ENCODE data around the genes SUFU and CNNM2.

GRCh38 chr10:102503419-102504627 lies at the start of gene SUFU:
Gene SUFU, plus strand, starts transcription at chr10:102503972.
- PRO-cap: unidirectional peak, plus-strand start at chr10:102503972
- RAMPAGE, long total RNA, 2 experiments: no peak in any of the 2 experiments

DNA sequence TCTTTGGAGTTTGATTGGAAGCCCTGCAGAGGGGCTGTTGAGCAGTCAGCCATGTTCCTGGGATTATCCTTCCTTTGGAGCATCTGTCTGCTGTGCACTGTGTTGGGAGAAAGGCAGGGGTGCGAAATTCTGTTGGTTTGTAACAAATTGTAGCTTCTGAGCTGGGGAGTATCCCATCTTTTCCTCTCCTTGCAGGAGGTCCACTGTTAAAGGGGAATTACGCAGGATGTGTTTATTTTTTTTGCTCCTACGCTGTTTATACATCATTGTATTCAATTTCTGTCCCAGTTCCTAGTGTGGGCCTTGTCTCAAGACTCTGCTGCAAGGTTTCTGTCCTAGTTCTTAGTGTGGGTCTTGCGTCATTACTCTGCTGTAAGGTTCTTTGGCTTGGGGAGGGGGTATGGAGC lies 64.2 kb upstream of the TRIM8 start:
- PRO-cap: no peak
- RAMPAGE, long total RNA, 2 experiments: no peak in any of the 2 experiments

- PRO-cap: bidirectional peak, plus-strand start at chr10:102657334, minus-strand start at chr10:102657228
- RAMPAGE, long total RNA, 2 experiments: no peak in any of the 2 experiments
Observed at GRCh38 chr10:102656572-102657656, 12.6 kb downstream of the TRIM8 start.

GRCh38 chr10:102661093-102661839 lies 17.0 kb downstream of the TRIM8 start:
- PRO-cap: bidirectional peak, plus-strand start at chr10:102661350, minus-strand start at chr10:102661255
- RAMPAGE, long total RNA, 2 experiments: no peak in any of the 2 experiments

- PRO-cap: no peak
- RAMPAGE, long total RNA, 2 experiments: no peak in any of the 2 experiments
Observed at GRCh38 chr10:102674640-102674969, 30.3 kb downstream of the TRIM8 start.

- PRO-cap: bidirectional peak, plus-strand start at chr10:102679273, minus-strand start at chr10:102679120
- RAMPAGE, long total RNA, 2 experiments: no peak in any of the 2 experiments
Observed at GRCh38 chr10:102678737-102679478, 34.6 kb downstream of the TRIM8 start.

DNA sequence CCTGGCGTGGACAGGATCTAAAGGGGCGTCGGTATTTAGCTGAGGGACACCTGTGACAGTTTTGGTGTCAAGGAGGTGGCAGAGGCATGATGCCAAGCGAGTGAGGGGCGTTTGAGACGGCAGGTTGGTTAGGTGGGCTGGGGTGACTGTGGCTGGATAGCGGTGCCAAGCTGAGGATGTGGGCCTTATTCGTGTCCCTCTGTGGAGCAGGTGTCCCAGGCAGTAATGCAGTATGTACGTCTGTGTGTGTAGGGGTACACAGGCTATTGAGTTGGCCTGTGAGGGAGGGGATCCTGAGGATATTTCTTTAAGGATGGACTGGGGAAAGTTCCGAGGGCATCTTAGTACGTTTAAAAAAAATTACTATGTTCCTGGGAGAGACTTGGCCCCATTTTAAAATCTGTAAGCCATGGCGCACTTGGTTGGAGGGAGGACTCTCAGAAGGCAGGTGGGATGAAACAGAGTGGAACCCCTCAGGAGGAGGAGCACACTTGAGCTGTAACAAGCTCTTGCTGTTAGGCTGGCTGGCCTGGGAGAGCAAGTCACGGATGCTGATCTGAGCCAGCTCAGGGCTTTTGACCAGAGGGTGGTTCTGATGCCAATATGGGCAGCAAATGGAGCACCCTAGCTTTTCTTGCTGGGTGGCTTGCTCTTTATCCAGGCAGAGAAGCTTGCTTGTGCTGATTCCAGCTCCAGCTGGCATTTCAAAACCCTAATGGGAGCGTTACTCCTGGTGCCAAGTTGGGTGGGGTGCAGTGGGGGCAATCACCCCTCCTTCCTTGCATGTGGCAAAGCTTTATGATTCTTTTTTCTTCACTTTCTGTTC lies 727 bp downstream of the WBP1L start:
- PRO-cap: no peak
- RAMPAGE, long total RNA, 2 experiments: no peak in any of the 2 experiments

DNA sequence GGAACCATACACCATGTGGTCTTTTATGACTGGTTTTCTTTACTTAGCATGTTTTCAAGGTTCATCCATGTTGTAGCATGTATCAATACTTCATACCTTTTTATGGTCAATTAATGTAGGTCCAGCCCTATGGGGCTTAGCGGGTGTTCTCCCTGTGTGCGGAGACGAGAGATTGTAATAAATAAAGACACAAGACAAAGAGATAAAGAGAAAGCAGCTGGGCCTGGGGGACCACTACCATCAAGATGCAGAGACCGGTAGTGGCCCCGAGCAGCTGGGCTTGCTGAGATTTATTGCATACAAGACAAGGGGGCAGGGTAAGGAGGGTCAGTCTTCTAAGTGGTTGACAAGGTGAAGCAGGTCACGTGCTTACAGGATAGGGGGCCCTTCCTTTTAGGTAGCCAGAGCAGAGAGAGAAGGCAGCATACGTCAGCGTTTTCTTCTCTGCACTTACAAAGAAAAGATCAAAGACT lies 14.7 kb downstream of the WBP1L start:
- PRO-cap: no peak
- RAMPAGE, long total RNA, 2 experiments: no peak in any of the 2 experiments

DNA sequence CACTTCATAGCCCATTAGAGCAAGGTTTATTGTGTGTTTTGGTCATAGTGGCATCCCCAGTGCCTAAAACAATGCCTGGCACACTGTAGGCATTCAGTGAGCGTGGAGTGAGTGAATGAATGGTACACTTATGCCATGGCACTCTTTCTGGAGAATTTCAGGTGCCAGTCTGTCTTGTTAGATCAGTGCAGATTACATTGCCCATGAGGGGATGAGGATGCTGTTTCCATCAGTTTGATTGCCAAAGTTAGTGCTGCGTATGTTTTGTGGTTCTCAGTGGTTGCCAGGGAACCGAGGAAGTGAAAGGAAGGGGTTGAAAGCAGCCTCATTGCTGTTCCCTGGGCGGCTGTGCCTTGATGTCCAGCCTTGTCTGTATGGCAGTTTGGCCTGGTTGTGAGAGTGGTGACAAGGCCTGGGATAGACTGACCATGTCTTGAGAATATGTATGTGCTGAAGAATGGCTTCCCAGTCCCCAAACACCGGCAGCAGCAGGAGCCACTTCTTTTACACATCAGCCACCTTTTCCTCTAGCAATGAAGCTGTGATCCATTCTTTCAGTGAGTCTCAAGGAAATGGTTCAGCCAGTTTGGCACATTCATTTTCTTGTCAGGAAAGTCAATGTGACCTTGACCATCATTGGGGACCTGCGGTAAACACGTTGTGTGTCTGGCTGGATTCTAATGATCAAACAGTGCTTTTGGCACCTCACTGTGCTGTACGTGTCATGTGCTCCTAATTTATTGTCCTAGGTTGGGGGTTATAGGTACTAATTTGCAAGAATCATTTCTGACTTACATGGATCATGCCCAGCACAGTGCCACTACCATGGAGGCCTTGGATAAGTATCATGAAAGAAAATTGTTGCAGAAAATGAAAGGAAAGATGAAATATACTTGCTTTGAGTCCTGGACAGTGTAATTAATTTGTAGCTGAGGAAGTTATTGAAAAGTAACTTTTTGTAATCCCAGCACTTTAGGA lies 30.4 kb downstream of the WBP1L start:
- PRO-cap: no peak
- RAMPAGE, long total RNA, 2 experiments: no peak in any of the 2 experiments

DNA sequence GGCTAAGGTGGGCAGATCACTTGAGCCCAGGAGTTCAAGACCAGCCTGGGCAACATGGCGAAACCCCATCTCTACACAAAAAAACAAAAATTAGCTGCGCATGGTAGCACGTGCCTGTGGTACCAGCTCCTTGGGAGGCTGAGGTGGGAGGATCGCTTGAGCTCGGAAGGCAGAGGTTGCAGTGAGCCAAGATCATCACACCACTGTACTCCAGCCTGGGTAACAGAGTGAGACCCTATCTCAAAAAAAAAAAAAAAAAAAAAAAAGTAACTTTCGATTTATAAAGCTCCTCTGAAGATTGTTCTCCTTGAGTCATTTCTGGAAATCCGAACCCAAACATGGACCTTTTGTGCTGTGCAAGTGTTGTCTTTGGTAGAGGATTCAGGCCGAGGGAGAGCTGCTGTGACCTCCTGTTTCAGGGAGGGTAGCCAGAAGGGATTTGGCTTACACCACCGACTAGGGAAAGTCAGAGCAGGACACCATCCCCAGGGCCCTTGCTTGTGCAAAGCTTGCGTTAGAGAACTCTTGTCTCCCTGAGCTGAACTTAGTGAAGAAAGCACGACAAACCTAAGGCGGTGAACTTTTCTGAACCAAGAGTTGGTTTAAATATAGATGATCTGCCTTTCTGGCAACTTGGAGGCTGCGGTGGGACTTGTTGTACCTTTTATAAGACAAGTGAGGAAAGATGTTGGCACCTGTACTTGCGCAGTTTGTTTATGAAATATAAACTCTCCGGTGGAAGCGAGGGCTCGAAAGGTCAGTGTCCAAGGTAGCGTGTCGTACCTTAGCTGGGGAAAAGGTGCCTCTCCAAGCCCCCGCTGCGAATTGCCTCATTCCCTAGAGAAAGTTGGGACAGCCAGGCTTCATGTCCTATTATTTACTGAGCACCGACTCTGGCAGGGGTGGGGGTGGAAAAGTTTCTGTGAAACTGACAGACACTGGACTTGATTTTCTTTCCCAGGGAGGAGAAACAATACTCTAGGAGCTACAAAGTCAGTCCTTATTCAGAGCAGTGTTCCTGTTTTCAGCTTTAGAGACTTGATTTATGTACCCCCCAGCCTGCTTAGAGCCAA lies 31.5 kb downstream of the WBP1L start:
- PRO-cap: no peak
- RAMPAGE, long total RNA, 2 experiments: no peak in any of the 2 experiments

DNA sequence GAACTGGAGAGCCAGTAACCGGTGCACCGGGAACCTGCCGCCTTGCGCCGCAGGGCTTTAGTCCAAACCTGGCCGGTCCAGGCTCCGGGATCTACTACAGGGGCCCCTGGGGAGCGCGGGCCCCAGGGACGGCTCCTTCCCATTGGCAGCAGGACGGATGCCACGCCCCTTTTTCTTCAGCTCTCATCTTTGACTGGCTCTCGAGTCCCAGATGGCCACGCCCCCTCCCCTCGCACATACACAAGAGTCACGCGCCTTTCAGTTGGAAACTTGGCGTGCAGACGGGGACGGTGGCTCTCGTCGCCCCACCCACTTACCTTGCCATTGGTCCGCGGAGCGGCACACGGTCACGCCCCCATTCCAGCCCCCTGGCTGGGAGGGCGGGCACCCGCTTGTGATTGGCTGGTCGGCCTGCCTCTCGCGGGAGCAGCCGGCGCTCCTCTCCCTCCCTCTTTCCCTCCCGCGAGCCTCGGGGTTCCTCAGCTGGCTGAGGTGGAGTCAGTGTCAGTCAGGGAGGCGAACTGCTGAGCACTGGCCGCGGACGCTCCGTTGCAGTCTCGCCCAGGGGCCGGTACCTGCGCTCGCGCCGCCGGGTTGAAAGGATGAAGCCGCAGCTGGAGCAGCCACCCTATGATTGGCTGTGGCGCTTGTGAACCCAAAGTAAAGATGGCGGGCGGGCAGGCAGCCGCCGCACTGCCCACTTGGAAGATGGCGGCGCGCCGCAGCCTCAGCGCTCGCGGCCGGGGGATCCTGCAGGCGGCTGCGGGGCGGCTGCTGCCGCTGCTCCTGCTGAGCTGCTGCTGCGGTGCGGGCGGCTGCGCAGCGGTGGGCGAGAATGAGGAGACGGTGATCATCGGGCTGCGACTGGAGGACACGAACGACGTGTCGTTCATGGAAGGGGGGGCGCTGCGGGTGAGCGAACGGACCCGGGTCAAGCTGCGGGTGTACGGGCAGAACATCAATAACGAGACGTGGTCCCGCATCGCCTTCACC lies at the start of gene CNNM2:
TSS of gene CNNM2 (plus strand) at position 444 of the 993 bp plus-strand sequence.
- PRO-cap: bidirectional peak, plus-strand start at position 501 of the sequence, minus-strand start at position 93 of the sequence; unidirectional peak, plus-strand start at position 663 of the sequence; unidirectional peak, plus-strand start at position 733 of the sequence
- RAMPAGE, long total RNA, 2 experiments: start-site peak on the plus strand in 1 of 2 experiments, centred at position 459 of the sequence, 8 reads per replicate

DNA sequence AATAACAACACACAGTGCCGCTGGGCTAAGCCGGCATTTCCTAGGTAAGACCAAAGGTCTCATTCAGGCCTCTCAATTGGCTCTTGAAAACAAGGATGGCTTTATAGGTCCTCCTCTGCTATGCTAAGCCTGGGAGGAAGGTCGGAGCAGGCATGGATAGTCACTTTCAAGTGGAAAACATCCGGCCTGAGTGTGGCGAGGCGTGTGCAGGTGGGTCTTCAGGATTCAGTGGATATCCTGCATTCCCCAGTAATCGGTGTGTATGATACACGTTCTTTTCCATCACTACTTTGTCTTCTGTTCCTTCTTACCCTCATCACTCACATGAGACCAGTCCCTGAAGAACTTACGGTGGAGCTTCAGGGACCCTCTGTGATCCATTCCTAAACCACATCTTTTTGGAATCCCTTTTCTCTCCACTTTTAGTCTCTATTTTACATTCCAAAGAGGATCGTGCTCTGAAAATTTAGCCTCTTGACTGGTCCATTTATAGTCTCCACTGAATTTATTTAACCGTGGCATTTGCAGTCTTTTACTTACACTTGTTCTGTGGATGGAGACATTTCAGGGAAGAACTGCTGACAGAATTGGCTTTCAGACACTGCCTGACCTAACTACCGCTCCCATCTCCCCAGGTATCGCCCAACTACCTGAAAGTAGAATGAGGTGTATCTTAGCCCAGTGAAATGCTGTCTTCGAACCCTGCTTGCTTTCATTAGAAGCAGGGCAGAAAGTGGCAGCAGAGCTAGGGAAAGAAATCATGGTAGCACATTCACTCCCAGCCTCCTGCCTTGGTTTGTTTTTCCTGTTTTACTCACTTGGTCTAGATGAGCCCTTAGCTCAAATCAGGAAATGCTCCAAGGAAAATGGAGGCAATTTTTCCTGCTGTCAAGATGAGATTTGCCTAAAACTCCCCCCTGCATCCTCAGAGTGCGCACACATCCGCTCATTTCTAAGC lies 109.0 kb downstream of the NT5C2 start:
- PRO-cap: no peak
- RAMPAGE, long total RNA, 2 experiments: no peak in any of the 2 experiments

GRCh38 chr10:103120999-103121206 lies 72.2 kb downstream of the NT5C2 start:
- PRO-cap: no peak
- RAMPAGE, long total RNA, 2 experiments: no peak in any of the 2 experiments

DNA sequence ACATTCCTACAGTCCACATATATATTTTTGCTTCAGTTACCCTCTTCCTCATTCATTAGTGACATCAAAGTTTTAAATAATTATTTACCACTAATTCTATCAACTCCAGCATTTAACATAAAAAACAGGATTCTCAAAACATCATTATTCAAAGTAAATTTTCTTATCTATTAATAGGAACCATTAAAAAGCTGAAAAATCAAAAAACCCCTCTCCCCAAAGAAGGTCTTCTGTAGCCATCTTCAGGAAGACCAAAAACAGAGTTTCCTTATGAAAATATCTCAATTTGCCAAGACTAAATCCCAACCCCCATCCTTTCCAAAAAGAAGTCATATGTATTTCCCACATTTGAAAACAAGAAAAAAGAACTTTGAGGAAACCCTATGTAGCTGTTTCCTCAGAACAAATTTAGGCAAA lies 62.4 kb downstream of the NT5C2 start:
- PRO-cap: no peak
- RAMPAGE, long total RNA, 2 experiments: no peak in any of the 2 experiments

DNA sequence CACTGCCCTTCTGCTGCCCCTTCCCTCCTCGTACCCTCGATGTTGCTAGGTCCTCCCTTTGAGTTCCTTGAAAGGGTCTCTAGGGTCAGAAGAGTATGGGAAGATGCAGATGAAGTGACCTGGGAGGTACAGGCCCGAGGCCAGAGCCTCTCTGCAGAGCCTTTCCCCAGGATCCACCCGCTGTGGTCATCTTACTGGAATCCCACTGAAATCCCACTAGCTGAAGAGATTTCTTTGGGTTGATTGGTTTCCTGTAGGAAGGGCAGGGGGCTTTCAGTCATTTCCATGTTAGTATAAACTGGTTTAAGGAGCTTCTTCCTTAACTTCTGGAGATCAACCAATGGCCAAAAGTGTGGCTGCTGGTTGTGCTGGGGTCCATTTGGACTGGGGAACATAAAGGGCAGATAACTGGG lies 110.6 kb downstream of the NEURL1 start:
- PRO-cap: no peak
- RAMPAGE, long total RNA, 2 experiments: no peak in any of the 2 experiments

DNA sequence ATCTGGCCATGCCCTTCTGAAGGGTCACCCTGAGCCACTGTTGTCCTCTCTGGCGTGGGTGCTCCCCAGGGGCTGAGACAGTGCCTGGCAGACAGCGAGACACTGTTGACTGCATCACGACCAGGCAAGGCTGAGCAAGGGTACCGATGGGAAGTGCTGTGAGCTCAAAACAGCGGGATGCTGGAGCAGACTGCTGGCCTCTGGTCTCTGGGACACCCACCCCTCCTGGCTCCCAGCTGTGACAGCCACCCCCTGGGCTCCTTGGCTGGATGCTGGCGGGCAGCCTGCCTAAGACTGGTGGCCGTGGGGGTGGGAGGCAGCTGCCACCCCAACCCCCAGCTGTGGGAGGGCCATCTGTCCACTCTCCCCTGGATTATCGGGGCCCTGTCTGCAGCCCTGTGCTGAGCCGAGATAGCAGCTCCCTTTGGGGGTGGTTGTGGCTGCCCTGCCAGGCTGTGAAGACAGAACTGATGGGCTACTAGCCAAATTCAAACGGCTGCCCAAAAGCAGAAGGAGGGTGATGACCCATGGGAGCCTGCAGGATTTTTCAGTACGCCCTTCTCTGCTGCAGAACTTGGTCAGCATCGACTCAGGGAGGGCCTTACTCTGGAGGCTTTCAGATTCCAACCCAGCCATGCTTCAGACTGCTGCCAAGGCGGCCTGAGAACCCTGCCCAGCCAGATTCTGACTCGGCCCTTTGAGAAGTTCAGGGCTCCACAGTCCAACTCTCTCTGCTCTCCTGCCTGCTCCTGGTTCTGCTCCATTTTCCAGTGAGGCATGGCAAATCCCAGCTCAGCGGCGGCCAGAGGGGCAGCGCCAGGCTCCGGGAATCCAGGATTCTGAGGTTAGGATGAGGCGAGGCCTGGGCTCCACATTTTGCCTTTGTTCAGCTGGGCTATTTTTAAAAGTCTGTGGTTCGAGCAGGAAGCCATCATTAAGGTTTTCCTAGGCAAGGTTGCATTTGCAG lies 125.3 kb downstream of the NEURL1 start:
- PRO-cap: no peak
- RAMPAGE, long total RNA, 2 experiments: no peak in any of the 2 experiments

DNA sequence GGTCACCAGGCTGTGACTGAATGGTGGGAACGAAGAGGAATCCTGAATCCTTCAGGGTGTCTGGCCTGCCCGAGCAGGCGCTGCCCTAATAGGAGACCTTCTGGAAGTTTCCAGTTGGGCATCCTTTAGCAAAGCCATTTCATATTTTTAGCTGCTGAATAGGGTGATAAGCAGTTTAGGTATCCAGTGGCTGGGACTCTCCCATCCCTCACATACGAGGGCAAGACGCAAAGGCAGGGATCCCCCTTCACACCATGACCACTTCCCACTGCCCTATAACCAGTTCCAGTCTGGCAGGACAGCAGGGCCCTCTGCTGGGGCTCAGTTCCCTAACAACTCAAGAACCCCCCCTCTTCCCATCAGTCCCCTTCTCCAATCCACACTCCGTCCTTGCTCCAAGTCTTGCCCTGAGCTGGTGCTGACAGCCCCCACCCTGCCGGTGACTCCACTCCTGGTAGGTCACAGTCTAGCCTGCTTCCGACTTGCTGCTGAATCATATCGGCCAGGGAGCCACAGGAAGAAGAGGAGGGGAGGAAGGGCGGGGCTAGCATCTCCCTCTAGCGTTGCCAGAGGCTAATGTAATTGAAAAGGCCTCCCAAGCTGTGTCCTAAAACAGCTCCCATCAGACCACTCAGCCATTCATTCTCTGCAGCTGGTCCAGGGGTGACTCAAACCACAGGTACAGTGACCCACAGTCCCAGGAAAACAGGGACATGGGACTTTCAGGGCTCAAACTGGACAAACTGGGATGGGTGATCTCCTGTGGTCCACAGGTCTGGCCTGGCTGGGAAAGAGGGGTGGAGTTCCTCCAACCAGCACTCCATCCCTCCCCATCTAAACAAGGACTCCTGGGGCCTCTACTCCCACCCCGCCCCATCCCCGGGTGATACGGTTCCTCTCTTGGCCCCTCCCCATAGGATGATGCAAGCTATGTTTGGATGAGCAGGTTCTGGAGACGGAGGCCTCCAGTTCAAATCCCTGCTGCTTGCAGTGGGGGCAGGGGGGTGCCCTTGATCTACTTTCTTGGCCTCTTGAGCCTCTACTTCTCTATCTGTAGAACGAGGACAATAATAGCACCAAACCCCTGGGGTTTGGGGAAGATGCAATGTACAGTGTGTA lies 158.9 kb downstream of the SH3PXD2A start:
- PRO-cap: no peak
- RAMPAGE, long total RNA, 2 experiments: no peak in any of the 2 experiments

- PRO-cap: no peak
- RAMPAGE, long total RNA, 2 experiments: no peak in any of the 2 experiments
Observed at GRCh38 chr10:103789484-103790033, 65.8 kb downstream of the SH3PXD2A start.

GRCh38 chr10:103844017-103844830 lies 11.2 kb downstream of the SH3PXD2A start:
- PRO-cap: unidirectional peak, minus-strand start at chr10:103844370
- RAMPAGE, long total RNA, 2 experiments: no peak in any of the 2 experiments

DNA sequence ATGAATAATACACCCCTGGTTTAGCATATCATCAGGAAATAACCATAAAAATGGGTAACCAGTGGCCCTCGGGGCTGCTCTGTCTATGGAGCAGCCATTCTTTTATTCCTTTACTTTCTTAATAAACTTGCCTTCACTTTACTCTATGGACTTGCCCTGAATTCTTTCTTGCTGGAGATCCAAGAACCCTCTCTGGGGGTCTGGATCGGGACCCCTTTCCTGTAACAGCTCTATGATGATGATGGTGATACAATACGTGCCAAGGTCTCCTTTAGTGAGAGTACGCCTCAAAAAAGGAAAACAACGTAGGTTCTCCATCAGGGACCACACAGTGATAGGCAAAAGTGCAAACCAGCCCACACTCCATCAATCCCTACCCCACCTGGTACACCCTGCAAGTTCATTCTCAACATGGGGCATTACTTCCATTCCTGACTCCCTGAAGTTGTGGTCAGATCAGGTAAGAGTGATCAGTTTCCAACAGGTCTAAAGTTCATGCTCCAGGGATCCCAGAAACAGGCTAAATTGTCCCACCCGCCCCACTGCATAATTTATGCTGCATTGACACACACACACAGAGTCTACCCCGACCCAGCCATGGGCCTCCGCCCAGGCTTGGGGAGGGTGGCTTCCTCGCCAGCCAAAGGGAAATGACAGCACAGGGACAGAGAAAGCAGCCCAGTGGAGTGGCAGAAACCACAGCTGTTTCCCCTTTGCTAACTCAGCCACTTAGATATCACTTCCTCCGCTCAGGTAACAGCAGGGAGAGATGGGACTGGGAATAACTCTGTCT lies 9.6 kb downstream of the SH3PXD2A start:
- PRO-cap: no peak
- RAMPAGE, long total RNA, 2 experiments: no peak in any of the 2 experiments

Measured in body of pancreas (tissue), 2 donors.